SK-MEL-5 (cell line): Measurements from ENCODE around the genes C4orf54, SLC39A8 and SLC9B2.

DNA sequence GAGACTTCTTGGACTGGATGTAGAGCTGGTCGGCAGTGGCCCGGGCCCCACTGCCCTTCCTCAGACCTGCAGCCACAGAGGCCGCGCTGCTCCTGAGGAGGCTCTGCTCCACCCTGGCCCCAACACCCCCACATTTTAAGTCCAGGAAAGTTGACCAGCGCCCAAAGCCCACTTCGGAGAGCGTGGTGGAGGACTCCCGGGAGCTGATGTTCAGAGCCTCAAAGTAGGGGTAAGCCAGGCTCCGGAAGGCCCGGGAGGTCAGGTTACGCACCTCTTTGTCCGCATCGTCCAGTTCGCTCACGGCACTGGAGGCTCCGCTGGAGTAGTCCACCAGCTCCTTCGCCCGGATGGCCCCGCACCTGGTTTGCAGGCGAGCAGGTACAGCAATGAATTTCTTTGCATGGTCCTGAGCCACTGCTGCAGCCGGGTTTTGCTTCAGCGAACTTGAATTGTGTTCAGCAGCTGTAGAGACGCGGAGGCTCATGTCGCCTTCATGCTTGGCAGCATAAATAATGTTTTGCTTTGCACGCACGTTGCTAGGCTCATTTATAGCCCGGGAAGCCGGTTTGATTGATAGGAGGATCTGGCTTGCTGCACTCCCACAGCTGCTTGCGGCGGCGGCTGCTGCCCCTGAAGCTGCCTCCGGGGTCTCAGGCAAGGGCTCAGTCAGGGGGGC is 5.0 kb downstream of the C4orf54 start:
RAMPAGE:
- cytosol, long total RNA, result no peak
- long total RNA, result no peak
- nucleus, long total RNA, result no peak

DNA sequence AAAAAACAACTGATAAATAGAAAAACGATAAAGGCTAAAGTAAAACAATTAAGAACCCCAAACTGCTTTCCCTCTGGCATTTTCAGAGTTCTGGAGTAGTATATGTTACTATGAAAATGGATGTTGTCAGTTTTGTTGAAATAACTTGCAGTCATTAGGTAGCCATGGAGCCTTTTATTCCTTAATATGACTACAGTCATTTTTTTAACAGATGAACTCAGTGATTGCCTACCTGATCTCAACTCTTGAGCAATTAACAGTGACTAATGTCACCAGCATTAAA is at the start of gene C4orf54:
Gene C4orf54 (minus strand): TSS at position 149 of the 283 bp plus-strand sequence.
RAMPAGE:
- cytosol, long total RNA, result no peak
- long total RNA, result no peak
- nucleus, long total RNA, result no peak

GRCh38 chr4:99815555-99816298 is 900 bp upstream of the DAPP1 start:
RAMPAGE:
- cytosol, long total RNA, result no peak
- long total RNA, result no peak
- nucleus, long total RNA, result no peak

GRCh38 chr4:100679339-100679768 is 161.5 kb upstream of the EMCN start:
RAMPAGE:
- cytosol, long total RNA, result no peak
- long total RNA, result no peak
- nucleus, long total RNA, result no peak

DNA sequence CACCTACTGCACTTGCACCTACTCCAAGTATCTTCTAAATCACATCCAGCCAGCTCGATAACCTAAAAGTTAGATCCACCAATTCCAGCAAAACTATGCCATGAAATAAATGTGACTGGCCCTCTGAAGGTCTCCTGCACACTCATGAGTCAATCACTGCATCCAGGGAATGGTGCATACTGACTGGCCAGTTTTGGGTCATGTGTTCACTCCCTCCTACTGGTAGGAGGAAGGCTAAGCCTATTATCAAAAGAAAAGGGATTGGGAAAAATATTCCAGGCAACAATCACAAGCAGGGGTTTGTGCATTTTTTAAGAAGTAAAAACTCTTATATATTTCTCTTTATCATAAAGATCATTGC is 222.0 kb downstream of the PPP3CA start:
RAMPAGE:
- cytosol, long total RNA, result no peak
- long total RNA, result no peak
- nucleus, long total RNA, result no peak

DNA sequence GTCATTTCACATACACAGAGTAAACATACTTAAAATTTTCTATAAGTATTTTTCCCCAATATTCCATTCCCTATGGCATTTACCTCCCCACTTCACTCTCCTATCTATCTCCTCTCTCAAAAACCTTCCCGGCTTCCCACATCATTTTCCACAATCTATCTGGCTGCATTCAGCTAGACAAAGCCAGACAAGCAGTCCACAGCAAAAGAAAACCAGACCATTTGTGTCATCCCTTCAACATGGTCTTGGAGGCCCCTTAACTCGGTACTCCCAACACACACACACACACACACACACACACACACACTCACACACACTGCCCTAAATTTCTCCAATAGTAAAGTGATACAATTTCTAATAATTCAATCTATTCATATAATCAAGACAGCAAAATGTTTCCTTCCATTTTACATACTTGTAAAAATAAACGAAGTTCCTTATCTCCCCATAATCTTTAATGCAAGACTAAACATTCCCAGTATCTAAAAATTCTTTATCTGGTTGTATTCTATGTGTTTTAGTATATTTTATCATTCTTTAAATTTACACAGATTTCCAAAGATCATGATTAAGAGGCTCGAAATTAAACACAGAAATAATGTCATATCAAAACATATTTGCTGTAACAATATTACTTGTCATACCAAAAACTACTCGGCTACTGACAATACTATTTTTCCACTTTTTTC is 30.2 kb downstream of the PPP3CA start:
RAMPAGE:
- cytosol, long total RNA, result no peak
- long total RNA, result no peak
- nucleus, long total RNA, result no peak

DNA sequence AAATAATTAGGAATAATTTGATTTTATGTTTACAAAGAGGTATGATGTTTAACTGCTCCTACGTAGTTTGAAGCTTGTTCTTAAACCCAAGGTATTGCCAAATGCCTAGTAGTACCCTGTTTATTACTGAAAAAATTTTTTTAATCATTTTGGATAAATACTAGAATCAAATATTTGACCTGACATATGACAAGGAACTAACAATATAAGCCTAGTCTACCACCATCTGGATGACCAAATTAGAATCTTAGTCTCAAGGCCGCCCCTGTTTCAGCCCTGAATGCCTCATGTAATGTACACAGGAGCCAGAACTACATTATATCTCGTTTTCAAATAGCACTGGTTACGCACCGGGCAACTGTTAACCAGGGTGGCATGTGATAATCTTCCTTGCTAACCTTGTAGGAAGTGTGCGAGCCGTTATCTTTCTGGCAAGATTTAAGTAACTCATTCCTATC is 1.6 kb downstream of the SLC39A8 start:
RAMPAGE:
- cytosol, long total RNA, result no peak
- long total RNA, result no peak
- nucleus, long total RNA, result no peak

DNA sequence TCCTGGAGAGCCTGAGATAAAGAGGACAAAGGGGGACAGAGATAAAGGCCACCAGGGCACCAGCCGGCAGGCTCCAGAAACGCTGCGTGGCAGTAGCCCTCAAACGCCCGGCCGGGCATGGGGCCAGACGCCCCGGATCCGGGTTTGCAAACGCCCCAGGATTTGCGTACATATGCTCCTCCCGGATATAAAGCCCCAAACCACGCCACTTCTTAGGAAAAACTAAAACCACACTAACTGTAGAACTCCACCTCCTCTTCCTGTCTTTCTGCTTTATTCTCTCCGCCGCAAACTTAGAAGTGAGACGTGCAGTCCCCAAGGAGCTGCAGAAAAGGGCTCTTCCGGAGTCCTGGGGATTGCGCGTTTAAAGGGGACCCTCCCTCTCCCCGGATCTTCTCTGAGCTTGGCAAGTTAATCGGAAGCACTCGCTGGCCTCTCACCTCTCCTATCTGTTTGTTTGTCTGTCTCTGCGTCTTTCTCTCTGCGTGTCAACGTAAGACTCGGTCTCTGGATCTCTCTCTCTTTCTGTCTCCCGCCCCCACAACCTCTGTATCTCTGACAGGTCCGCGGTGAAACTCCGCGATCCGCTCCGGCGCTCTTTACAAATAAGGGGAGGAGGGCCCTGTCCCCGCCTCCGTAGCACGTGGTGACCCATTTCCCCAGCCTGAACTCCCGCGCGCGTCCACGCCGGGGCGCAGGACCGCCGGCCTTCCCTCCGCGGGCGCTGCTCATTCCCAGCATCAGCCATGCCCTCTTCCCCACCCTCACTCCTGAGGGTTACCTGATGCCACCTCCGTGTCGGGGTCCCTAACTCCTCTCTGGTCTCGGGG is at the start of gene SLC39A8:
Gene SLC39A8 (minus strand): TSS at position 578 of the 830 bp plus-strand sequence.
RAMPAGE:
- cytosol, long total RNA, result no peak
- long total RNA, result no peak
- nucleus, long total RNA, result no peak

DNA sequence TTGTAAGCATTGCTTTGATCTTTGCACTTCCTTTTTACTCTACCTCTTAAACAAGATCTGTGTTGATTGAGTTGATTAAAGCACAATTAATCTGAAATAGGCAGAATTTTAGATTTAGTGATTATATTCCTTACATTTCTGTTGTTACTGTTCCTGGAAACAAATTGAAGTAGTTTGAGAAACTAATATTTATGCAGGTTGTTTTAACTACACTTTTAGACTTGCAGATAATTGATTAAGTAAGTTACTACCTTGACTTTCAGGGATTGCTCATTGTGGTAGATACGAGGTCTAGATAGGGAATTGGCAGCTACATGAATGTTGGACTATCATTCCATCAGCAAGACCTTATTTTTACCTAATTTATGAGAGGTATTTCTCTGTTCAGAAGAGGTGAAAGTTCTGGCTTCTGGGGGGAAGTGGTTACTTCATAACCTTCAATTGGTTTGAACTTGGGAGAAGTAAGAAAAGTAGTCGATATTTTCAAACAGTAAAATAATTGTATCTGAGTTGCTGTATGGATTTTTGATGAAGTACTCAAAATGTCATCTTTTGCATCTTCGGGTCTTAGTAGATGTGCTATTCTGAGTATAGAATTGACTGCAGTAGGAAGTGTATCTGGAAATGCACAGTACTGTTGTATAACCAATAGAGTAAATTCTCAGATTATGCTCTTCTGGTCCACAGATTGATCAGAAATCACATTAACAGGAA is 2.7 kb downstream of the NFKB1 start:
RAMPAGE:
- cytosol, long total RNA, result no peak
- long total RNA, result no peak
- nucleus, long total RNA, result no peak

DNA sequence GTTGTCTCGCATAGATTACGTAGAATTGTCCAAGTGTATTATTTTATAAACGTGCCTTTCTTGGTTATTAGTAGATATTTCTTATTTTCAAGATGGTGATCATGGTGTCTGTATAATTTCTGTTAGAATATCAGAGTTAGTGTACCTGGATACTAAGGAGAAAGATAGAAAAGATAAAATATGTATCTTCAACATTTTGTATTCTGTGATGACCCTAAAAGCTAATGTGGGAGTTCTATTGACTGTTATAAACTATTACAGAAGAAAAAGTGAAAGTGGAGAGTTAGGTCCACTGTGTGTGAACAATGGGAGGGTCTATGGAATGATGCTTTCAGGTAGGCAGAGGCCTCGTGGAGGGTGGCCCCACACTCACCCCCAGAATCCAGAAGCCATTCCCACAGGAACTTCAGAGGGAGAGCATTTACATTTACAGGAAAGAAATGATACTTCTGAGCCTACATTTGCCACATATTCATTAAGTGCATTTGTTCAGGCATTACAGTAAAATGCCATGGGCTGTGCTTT is 40.2 kb downstream of the NFKB1 start:
RAMPAGE:
- cytosol, long total RNA, result no peak
- long total RNA, result no peak
- nucleus, long total RNA, result no peak

GRCh38 chr4:102560474-102561328 is 59.5 kb downstream of the NFKB1 start:
RAMPAGE:
- cytosol, long total RNA, result no peak
- long total RNA, result no peak
- nucleus, long total RNA, result no peak

DNA sequence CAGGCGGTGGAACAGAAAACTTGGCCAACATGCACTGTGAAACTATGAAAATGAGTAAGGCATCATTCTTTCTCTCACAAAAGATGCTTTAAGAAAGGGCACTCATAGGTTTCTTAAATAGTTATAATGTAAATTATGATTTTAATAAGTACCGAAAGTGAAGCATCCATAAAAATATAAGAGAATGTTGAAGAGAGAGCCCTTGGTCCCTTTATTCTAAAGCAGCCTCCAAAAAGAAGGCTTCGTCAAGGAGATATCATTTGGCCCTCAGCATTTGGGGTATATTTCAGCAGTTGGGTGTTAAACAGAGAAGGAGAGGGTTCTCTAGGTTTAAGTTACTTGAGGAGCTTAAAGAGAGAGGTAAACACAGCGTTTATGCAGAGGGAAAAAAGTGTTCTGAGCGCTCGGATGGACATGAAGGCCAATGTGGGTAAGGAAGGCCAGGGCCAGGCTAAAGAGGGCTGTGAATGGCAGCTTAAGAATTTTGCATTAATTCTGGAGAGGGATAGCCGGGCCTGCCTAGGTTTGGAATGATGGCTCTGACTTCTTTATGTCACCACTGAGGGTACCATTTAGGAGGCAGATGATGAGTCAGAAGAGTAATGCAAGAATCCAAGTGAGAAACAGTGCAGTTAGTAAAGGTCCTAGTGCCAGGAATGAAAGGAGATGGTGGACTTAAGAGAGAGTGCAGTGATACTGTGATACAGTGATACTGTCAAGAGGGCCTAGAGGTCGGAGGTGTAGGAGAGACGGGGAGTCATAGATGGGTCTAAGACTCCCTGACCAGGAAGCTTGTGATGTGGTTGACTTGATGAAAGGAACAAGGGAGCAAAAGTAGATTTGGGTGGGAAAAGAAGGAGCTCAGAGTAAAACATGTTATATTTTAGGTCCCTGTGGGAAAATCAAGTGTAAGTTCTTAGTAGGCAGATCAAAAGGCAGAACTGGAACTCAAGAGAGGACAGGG is 84.6 kb downstream of the NFKB1 start:
RAMPAGE:
- cytosol, long total RNA, result no peak
- long total RNA, result no peak
- nucleus, long total RNA, result no peak

DNA sequence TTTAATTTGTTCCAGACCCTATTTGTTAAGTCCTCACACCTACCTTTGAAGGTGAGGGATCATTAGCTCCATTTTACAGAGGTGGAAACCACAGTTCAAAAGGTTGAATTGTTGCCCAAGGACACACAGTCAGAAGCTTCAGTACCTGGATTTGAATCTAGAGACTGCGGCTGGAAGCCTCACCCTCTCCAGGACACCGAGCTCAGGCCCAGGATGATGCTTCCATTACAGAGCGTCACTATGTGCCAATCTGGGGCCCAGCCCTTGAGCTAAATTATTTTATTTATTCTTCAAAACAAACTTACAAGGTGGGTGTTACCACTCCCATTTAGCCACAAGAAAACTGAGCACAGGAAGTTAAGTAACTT is 129.3 kb downstream of the NFKB1 start:
RAMPAGE:
- cytosol, long total RNA, result no peak
- long total RNA, result no peak
- nucleus, long total RNA, result no peak

DNA sequence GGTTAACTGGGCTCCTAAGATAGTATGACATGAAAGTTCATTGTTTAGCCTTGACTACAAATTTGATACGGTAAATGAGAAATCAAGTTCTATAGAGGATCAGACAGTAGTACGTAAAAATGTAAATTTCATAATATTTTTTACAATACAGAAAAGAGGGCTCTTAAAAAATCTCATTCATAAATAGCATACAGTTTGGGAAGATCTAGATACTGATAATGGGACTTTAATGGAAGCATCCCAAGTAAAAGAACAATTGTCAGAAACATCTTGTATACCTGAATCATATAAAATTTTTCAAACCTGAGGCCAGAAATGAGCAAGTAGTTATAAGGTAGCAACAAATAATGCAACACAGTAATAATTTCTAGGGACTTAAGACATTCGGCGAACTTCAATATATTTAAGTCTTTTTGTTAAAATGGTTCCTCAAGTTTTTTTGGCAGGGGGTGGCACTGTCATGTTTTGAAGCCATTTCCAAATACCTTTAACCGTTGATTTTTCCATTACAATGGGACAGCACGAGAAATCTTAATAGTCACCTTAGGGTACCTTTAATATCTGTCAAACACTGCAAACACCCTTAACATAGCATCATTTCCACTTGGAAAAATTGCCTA is 32.5 kb upstream of the MANBA start:
RAMPAGE:
- cytosol, long total RNA, result no peak
- long total RNA, result no peak
- nucleus, long total RNA, result no peak

GRCh38 chr4:102793753-102794449 is 33.1 kb upstream of the MANBA start:
RAMPAGE:
- cytosol, long total RNA, result no peak
- long total RNA, result no peak
- nucleus, long total RNA, result no peak

DNA sequence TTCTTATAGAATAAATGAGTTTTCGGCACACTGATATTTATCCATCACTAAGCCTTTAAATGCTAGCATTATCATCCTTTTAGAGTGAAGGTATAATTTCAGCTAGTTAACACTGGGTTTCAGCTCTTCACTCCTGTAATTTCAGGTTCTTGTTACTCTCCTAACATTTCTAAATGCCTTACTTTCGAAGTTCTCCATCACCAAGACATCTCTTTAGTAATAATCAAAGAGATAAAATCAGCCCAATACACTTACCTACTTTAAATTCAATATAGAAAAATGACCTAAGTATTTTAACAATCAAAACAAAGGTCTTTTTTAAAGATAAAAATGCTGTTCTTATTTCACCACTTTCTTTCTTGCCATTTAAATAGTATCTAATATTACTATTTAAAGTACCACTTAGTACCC is 11.8 kb downstream of the UBE2D3 start:
RAMPAGE:
- cytosol, long total RNA, result no peak
- long total RNA, result no peak
- nucleus, long total RNA, result no peak

DNA sequence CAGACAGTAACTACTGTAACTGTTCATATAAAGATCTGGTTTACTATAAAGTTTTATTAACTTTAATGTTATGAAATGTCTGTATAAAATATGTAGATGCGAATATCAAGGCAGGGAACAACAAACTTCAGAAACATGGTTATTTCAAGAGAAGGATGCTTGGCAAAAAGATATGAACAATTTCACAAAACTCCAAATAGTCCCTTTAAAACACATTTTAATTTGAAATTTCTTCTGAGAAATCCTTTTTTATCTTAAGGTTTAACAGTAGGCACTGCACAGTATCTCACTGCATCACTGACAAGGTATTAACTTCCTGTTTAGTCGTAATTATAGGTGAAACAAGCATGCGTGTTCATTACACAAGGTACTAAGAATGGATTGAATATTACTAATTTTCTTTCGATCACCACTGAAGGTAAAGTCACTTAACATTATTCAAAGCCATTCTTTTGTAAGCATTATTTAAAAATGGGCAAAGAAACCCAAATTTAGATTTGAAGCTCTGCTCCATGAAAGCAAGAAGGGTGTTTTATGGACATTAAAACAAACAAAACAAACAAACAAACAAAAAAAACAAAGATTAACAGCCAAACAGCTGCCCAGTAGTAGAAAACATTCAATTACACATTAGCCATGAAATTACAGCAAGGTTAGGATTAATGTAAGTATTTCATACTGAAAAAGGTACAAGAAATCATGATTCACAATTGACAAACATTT is 7.0 kb downstream of the UBE2D3 start:
RAMPAGE:
- cytosol, long total RNA, result no peak
- long total RNA, result no peak
- nucleus, long total RNA, result no peak

GRCh38 chr4:102867603-102867917 is 1.2 kb upstream of the CISD2 start:
RAMPAGE:
- cytosol, long total RNA, result no peak
- long total RNA, result no peak
- nucleus, long total RNA, result no peak

DNA sequence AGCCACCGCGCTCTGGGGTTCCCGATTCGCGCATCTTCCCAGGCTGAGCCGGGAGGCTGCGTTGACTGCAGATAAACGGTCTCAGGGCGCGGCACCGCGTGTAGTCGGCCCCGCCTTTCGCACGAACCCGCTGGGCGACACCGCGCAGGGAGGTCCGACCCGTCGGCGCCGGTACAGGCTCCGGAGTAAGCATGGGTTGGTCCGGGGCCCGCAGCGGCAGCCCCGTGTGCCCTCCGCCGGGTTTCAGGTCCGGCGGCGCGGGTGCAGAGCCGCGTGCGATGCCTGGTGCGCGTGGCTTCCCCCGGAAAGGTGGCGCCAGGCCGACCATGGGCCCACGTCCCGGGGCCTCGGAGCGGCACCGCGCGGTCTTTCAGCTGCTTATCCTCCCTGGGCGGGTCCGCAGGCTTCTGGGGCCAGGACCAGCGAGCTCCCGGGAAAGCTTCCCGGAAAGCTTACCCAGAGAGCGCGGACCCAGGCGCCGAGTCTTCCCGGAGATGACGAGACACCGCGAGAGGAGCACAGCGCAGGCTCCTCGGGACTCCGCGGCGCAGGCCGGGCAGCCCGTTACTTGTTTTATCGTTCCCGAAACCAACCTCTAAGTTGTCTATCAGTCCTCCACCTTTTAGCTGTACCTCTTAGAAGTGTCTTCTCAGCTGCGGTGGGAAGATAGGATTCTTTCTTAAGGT is at the start of gene SLC9B2:
Gene SLC9B2 (minus strand): TSS at position 496 of the 686 bp plus-strand sequence.
RAMPAGE:
- cytosol, long total RNA, result start-site peak on the minus strand centred at position 62 of the sequence, 44 bp wide, 81 and 43 reads in 2 replicates; start-site peak on the minus strand centred at position 268 of the sequence, 34 bp wide, 37 and 44 reads in 2 replicates
- long total RNA, result start-site peak on the minus strand centred at position 69 of the sequence, 59 bp wide, 40 and 24 reads in 2 replicates
- nucleus, long total RNA, result start-site peak on the minus strand centred at position 13 of the sequence, 180 bp wide, 36 and 9 reads in 2 replicates

GRCh38 chr4:103424666-103425203 is 226.6 kb upstream of the CENPE start:
RAMPAGE:
- cytosol, long total RNA, result no peak
- long total RNA, result no peak
- nucleus, long total RNA, result no peak